HT-29 (cell line): ENCODE data around the genes MRNIP and BTNL9.

DNA sequence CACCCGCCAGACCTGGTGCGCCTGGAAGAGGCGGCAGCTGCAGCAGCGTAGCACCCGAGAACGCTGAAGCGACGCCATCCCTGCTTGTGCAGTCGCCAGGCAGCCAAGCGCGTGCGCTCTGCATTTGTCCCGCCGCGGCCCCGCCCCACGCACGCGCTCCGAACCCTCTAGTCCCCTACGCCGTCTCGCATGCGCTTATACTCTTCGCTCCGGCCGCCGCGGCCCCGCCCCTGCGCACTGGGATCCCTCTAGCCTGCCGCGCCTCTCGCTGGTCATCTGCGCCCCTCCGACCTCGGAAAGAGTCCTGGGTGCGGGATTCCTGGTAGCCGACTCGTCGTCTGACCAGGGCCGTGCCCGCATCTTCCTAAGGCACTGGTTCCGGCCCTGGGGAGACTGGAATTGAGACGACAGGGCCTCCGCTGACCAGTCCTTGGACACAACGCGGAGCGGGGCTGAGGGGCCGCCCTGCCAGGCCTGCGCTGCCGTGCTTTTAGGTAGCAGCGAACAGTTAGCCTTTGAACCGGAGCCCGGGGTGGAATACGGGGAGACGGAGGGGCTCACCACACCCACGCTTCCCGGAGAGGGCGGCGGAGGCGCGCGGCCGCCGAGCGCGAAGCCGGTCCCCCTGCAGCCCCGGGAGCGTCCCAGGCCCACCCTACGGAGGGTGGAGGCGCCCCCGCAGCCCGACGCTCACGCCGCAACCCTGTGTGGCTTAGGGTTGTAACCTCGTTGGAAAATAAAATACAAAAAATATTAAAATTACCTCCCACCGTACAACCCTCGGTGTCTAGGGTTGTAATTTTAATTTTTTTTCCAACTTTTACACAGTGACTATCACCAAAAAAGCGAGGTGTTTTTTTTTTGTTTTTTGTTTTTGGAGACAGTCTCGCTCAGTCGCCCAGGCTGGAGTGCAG lies at the start of gene MRNIP:
Gene MRNIP (minus strand): TSS at position 99 of the 914 bp plus-strand sequence.
- RAMPAGE, long total RNA = no peak

DNA sequence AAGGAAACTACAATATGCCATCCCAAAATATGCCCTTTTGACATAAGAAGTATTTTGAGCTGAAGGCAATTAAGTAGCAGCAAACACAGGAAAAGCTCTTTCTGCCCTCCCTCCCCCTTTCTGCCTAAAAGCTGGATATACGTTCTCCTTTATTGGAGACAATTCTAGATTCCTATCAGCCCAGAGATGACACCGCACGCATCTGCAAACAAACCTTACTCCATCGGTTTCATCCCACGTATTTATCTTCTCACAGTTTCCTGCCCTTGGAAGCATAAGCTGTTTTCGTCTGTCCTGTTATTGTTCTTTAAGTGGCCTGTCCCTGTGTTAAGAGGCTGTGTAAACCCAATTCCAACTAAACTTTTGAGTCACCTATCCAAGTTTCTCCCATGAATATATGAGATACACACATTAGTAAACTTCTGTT lies 11.8 kb downstream of the TBC1D9B start:
- RAMPAGE, long total RNA = no peak

DNA sequence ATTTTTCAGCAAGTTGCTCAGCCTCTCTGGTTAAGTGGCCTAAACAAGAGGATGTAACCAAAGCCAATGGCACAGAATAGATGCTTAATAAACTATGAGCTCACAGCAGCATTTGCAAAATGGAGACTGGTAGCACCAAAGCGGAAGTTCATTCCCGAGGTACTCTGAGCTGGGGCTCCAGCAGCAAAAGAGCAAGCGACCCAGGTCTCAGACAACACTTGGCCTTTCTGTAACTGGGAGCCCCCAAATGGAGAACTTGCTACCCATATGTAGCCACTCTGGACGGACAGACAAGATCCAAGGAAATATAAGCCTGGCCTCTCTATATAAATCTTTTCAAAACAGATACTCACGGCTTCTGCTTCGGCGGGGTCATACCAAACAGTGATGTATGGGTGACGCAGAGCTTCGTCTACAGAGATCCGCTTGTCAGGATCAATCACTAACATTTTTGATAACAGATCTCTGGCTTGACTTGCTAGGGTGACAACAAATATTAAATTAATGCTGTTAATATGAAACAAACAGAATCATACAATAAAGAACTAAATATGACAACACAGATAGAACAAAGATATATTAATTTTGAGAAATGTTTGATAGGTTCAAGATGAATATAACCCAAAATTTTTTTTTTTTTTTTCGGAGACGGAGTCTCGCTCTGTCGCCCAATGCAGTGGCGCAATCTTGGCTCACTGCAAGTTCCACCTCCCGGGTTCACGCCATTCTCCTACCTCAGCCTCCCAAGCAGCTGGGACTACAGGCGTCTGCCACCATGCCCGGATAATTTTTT lies 31.9 kb upstream of the RASGEF1C start:
- RAMPAGE, long total RNA = no peak

DNA sequence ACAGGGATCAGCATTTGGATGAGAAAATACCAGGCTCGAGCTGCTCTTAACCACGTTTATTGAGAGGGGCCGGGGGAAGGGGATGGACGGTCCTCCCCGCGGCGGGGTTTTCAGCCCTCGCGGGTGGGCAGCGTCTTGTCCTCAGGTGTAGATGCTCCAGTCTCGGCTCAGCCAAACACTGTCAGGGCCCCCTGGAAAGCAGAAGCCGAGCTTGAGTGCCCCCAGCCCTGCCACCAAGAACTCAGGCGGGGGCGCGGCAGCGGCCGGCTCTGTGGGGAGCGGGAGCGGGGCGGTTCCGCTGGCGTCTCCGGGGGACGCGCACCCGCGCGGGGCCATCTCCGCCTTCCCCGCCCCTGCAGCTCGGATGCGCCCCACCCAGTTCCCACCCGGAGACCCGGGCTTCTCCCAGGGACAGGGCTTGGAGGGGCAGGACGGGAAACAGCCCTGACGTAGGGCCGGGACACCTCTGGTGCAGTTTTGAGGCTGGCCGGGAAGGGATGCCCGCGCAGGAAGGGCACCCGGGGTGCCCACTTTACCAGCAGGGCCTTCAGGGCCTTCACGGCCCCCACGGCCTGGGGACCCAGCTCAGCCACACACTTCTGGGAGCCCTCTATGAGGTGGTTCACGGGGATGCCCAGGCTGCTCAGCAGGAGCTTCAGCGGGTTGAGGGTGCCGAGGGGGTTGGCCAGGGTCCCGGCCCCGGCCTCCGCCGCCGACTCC lies 1.1 kb downstream of the SCGB3A1 start:
- RAMPAGE, long total RNA = no peak

DNA sequence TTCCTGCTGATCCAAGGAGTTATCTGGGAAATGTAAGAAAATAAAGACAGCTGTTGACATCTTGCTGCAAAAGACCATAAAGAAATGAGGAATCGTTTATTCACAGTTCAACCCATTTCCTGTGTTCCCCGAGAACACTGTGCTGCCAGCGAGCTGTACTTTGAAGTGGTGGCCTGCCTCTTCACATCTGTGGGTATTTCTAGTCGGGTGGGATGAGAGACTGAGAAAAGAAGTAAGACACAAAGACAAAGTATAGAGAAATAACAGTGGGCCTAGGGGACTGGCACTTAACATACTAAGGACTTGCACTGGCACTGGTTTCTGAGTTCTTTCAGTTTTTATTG lies 40.0 kb upstream of the FLT4 start:
- RAMPAGE, long total RNA = no peak

GRCh38 chr5:180805148-180805643 lies 2.6 kb upstream of the MGAT1 start:
- RAMPAGE, long total RNA = no peak

DNA sequence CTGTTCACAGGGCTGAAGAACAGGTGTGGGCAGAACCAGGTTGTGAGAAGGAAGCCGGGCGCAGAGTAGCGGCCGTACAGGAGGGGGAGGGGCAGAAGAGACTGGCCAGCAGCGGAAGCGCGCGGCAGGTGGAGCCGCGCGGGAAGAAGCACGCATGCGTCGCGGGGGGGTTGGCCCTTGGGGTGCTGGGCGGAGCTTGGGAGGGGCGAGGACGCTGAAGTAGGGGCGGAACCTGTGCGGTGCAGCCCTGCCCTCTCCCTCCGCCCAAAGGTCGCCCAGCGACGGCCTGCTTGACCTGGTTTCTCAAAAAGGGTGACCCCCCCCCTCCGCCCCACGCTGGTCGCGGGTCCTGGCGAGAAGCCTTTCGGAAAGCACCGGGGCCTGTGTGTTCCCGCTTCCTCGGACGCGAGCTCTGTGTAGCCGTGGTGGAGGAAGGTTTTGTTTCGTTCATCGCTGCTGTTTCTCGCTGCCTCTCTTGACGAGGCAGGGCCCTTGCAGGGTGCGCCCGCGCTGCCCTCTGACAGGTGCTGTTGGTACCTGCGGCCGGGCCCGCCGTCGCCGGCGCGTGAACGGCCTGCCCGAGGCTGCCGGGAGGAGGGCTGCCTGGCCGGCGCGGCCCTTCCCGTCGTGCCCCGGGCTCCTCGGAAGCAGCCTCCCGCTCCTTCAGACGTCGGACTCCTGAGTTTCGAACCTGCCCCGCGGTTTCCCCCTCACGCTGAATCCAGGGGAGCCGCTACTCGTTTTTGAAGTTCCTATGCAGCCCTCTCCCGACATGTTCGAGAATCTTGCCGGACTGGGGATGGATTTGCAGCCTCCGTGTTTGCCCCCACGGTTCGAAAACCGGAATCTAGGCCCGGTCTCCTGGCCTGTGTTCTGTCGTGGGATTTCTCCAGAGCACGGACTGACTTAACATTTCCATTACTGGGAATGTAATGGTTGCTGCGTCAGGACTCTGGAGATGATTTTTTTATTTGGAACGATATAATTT lies 8.0 kb upstream of the MGAT1 start:
- RAMPAGE, long total RNA = no peak

- RAMPAGE, long total RNA = no peak
Measured at GRCh38 chr5:180824467-180825342, 22.1 kb upstream of the MGAT1 start.

DNA sequence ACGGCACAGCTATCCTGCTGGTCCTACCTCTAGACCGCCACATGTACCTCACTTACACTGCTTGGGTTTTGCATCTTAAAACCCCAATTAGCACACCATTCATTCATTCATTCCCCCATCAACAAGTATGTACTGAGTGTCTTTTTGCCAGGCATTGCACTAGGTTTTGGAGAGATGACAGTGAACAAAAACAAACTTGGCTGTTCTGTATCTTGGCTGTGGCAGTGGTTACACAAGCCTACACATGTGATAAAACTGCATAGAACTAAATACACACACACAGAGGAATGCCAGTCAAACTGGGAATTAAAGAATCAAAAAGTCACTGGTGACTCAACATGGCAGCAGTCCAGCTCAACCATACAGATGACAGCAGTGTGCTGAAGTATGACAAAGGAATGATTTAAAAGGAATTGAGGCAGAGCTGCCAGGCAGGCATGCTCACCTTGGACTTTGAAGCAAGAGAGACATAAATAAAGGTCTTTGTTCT lies 23.4 kb upstream of the MGAT1 start:
- RAMPAGE, long total RNA = no peak

DNA sequence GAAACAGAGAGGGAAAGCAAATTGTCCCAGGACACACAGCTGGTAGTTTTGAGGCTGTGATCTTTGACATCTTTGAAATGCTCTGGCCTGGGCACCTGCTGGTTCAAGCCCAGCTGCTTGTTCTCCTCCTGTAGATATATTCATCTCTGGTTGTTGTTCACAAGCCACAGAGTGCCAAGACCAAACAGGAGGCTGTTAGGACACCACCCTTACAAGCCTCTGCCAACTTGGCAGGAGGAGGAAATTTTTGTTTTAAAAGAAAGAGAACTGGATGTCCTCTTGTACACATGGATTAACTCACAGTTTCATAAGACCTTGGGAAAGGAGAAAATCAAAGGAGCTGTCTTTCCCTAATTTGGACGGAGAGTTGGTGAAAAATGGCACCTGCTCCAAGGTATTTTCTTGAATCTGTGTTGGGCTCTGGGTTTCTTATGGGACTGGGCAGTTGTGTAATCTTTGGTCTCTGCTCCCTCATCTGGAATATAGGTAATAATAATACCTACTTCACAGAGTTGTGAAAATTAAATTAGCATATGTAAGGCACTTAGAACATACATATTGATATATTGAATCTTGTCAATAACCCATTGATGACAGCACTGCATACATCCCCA lies 8.6 kb upstream of the ZFP62 start:
- RAMPAGE, long total RNA = no peak

DNA sequence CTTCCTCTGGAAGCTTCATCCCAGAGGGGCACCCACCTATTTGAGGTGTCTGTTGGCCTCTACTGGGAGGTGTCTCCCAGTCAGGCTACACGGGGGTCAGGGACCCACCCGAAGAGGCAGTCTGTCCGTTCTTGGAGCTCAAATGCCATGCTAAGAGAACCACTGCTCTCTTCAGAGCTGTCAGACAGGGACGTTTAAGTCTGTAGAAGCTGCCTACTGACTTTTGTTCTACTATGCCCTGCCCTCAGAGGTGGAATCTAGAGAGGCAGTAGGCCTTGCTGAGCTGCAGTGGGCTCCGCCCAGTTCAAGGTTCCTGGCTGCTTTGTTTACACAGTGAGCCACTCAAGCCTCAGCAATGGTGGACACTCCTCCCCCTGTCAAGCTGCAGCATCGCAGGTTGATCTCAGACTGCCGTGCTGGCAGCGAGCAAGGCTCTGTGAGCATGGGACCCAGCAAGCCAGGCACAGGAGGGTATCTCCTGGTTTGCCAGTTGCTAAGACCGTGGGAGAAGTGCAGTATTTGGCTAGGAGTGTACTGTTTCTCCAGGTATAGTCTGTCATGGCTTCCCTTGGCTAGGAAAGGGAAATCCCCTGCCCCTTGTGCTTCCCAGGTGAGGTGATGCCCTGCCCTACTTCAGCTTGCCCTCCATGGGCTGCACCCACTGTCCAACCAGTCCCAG lies 13.1 kb upstream of the BTNL8 start:
- RAMPAGE, long total RNA = no peak

- RAMPAGE, long total RNA = no peak
Measured at GRCh38 chr5:181027653-181028443, 12.2 kb upstream of the BTNL9 start.

DNA sequence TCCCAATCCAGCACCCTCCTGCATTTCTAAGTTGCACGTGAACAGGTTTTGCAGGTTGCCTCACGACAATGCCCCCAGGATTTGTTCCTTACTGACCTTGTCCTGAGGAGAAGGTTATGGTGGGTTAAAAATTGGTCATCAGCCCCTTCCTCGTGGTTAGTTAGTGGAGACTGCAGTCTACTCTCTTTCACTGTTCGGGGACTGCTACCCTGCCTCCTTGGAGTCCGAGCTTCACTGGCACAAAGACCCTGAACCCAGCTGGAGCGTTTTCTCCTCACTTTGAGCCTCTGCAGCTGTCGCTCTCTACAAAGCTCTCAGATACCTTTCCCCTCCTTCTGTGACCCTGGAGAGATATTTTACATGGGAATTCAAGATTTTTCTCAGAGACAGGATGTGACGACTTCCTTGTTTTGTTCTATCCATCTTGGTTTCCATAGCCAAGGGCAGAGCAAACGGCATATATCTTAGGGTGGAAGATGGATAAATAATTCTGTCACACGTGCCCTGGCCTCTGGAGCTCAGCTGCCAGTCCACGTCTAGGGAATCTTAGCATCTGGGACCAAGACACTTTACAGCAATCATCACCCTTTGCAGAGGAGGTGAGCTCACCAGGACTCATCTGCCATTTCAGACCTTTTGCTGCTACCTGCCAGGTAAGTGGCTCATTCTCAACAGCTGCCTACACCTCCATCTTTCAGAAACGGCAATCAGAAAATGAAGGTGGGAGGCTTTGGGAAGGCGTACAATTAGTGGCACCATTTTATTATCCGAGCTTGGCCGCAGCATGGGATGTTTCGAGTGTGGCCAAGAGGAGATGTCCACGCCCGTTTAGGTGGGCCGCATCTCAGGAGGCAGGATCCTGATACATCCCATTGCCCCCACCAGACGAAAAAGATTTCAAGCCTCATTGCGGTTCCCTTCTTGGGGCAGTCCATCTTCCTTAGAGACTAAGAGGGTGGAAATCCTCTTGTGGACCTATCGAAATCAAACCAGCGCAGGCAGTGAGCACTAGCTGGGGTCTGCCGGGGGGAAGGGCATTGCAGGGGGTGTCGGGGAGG lies at the start of gene BTNL9:
Gene BTNL9 (plus strand): TSS at position 487 of the 1,058 bp plus-strand sequence.
- RAMPAGE, long total RNA = no peak

DNA sequence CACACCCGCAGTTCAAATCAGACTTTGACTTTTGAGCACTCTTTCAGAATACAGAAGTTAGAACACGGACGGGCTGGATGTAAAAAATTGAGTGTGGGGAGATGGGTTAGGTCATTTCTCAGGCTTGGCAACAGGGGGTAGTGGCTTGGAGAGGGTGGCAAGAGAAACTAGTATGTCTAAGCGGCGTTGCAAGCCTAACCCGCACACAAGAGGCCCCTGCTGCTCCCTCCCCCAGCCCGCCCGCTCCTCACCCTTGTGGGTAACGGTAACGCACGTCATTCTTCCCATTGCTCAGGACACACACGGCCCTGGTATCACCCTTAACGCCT lies 45.1 kb downstream of the BTNL9 start:
- RAMPAGE, long total RNA = no peak

DNA sequence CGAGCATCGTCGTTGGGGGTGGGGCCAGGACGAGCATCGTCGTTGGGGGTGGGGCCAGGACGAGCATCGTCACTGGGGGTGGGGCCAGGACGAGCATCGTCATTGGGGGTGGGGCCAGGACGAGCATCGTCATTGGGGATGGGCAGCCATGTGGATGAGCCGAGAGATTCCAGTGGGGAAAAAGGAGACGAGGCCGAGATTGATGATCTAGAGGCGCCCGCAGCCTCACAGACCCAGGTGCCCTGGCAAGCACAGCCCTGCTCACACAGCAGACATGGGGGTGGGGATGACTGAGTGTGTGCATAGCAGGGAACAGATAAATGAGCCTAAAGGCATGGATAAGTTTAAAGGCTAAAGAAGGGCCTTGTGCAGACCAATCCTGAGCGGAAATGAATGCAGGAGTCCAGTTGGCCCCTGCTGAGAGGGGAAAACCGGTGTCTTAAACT lies 13.7 kb downstream of the OR2V2 start:
- RAMPAGE, long total RNA = no peak

DNA sequence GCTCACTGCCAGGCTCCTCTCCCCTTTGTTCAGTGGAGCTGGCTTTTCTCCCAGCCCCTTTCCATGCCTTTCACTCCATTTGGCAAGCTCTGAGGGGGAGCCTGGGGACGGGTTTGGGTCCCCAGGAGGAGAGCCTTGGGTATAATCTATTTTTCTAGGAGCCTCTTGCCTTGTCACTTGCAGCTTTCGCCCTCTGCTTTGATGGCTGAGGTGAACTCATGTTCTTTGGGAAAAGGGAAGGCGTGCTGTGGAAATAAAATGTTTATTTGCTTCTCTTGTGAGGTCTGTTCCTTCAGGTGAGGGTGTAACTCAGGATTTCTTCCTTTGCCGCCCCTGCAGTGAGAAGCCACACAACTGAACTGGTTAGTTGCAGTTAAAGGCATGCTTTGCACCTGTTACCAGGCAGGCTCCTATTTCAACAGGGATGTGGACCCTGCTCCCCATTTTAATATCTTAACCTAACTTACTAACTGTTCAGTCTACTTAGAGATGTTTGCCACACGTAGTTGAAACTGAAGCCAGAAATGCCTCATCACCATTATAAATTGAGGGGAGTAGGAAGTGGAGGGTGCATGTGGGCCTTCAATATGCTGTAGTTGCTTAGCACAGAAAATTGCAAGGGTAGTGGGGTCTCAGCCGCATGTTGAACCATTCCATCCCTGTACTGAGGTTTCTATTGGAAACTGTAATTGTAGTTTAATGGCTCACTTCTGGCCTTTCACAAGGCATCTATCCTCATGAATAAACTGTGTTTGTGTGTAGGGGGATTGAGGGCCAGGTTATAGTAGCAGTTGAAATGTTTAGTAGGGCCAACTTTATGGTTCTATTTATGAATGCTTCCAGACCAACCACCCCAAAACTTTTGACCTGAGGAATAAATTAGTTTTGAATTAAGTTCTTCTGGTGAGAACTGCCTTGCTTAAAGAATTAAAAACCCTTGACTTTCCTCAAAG lies 7.9 kb downstream of the RACK1 start:
- RAMPAGE, long total RNA = no peak

DNA sequence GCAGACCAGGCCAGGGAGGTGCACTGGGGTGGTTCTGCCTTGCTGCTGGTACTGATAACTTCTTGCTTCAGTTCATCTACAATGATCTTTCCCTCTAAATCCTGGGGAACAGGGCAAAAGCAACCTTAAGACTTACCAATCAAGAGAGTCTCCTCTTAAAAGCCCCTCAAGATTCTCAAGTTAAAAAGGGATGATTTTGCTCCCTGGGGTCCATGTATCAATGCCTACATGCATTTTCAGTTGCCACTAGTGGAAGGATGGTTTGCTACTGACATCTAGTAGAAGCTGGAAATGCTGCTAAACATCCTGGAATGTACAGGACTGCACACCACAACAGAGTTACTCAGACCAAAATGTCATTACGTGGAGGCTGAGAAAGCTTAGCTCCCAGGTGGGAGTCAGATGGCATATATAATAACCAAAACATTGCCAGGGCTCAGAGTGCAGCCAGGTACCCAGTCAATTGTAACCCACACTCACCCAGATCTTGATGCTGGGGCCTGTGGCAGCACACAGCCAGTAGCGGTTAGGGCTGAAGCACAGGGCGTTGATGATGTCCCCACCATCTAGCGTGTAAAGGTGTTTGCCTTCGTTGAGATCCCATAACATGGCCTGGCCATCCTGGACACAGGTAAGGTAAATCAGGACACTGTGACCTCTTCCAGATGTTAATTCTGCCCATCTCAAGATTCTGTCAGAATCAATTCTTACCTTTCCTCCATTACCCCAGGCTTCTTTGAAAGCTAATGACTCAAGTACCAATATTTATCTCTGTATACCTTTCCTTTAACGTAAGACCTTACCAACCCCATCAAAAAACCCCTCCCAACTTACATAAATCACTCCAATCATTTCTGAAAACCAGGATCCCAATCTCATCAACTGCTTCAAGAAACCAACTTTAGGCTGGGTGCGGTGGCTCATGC lies 5.8 kb downstream of the RACK1 start:
- RAMPAGE, long total RNA = no peak

DNA sequence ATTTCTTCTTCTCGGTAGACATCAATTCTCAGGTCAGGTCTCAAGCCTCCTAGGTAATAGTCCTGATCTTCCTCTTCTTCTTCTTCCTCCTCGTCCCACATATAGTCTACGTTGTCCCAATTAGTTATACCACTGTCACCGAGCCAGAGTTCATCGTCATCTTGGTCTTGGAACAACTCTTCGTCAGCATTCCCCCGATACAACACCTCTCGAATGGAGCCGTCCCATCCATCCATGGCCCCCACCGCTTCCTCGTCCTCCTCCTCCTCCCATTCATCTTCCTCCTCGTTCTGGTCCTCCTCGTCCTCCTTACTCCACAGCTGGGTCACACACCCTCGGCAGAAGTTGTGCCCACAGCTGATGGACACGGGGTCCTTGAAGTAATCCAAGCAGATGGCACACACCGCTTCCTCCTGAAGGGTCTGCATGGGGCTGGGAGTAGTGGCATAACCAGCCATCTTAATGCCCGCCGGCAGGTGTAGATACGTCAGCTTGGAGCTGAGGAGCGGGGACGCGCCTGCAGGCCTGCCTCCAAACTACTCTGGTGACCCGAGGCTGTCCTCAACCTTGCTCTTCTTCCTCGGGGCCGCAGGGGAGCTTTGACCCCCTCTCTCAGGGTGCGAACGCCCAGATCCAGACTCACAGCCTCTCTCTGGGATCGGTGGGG lies 454 bp downstream of the TRIM52 start:
- RAMPAGE, long total RNA = no peak